WTC11 (cell line): Measurements from ENCODE around the genes GPALPP1 and GTF2F2.

- PRO-cap, result no peak
Observed at GRCh38 chr13:44412284-44412666, 38.7 kb downstream of the SERP2 start.

DNA sequence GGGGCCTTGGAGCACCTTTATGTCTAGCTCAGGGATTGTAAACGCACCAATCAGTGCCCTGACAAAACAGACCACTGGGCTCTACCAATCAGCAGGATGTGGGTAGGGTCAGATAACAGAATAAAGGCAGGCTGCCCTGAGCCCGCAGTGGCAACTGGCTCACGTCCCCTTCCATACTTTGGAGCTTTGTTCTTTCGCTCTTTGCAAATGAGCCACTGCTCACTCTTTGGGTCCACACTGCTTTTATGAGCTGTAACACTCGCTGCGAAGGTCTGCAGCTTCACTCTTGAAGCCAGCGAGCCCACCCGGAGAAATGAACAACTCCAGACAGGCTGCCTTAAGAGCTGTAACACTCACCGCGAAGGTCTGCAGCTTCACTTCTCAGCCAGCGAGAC is 40.6 kb downstream of the SERP2 start:
- PRO-cap, result no peak

GRCh38 chr13:44573639-44574779 is 2.1 kb downstream of the TSC22D1 start:
- PRO-cap, result no peak

DNA sequence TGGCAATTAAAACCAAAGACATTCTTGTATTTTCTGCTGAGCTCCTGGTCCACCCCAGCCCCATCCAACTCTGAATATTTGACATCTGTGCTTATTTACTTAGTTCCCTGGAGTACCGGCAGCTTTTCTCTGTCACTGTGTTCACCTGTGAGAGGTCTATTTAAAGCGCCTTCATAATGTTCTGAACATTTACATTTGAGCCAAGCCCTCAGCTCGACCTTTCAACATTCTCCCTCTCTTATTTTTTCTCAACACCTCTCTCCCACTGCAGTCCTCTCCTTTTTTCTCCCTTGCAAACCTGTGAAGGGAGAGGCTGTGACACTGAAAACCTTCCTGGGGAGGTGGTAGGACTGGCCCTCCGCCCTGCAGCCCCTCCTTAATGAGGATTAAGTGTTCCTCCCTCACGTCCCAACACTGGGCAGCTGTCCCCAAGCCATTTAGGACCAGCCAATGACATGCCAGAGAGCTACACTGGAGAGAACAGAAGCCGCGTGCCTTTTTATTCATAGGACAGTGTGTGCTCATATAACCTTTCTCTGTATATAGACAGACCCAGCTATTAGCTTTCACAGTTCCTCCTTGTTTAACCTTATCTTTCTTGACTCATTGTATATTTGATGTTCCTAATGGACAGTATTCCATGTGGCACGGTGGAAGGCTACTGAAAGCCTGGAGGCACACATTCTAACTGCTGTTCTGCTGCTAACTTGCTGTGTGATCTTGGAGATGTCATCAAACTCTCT is 134.8 kb downstream of the NUFIP1 start:
- PRO-cap, result no peak

DNA sequence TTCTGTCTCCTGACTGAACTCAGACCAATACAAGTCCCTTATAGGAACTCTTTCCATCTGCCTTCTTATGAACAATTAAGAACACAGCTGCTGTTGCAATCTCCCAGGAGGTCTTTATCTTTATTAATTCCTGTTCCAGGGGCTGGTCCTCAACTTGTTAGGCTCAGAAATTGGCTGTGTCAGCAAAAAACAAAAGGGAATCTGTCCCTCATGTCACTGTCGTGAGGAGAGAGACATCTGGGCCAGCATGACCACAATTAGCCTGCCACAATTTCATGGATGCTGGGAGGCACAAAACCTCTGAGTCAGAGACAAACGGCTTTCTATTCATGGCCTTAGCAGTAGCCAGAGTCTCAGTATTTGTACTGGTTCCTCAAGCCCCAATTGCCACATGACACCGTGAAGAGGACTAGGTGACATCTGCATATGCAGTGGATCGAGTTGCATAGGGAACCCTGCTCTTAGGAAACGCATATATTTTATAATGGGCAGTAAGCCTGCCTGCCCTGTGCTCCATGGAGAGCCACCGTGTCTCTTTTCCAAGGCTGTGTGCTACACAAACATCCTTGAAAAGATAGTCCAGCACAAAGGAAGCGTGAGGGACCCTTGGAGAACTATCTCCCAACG is 58.1 kb downstream of the NUFIP1 start:
- PRO-cap, result no peak

- PRO-cap, result bidirectional peak, plus-strand start at chr13:44989248, minus-strand start at chr13:44989154; bidirectional peak, plus-strand start at chr13:44989592, minus-strand start at chr13:44989471; bidirectional peak, plus-strand start at chr13:44989694, minus-strand start at chr13:44989780
Observed at GRCh38 chr13:44989066-44989963, at the start of gene GPALPP1. Gene GPALPP1 (plus strand): TSS chr13:44989538.

DNA sequence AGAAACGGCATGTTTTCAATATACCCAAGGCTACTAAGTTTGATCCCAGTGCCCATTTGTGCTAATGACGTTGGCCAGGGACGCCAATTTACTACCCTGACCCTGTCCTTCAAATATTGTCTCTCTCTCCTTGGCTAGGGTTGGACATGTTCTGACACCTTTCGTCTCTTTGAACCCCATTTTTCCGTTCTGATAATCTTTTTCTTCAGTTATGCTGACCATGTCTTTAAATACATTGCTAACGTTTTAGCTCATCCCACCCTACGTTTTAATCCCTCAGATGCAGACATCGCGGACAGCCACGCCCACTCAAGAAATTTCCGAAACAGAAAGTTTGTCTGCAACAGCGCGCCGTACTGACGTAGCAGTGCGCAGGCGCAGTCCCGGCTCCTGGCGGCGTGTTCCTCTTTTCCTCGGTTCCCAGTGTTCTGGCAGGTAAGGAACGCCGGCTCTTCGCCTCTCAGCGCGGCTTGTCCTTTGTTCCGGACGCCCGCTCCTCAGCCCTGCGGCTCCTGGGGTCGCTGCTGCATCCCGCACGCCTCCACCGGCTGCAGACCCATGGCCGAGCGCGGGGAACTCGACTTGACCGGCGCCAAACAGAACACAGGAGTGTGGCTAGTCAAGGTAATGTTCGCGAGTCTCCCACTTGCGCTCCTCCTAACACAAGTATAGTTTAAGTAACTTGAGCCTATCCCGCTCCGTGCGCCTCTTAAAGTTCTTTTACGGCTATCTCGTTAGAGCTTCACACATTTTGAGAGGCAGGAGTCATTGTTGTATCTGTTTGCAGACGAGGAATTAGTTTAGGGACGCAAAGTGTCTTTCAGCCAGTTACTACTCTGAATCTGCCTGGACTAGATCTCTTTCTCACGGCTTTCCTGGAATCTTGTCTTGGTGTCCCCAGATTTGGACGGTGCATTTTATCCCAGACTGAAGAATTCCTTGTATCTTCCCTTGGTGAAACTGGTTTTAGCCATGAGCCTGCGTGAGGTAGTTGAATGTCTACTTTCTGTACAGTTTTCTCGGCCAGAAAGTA is at the start of gene GTF2F2:
GTF2F2 (plus strand) TSS at position 413 of the 1,033 bp plus-strand sequence.
- PRO-cap, result bidirectional peak, plus-strand start at position 408 of the sequence, minus-strand start at position 297 of the sequence; bidirectional peak, plus-strand start at position 595 of the sequence, minus-strand start at position 613 of the sequence; bidirectional peak, plus-strand start at position 796 of the sequence, minus-strand start at position 684 of the sequence

GRCh38 chr13:45330907-45331968 is 9.7 kb downstream of the TPT1 start:
- PRO-cap, result no peak

- PRO-cap, result no peak
Observed at GRCh38 chr13:45337471-45337765, 3.6 kb downstream of the TPT1 start.

DNA sequence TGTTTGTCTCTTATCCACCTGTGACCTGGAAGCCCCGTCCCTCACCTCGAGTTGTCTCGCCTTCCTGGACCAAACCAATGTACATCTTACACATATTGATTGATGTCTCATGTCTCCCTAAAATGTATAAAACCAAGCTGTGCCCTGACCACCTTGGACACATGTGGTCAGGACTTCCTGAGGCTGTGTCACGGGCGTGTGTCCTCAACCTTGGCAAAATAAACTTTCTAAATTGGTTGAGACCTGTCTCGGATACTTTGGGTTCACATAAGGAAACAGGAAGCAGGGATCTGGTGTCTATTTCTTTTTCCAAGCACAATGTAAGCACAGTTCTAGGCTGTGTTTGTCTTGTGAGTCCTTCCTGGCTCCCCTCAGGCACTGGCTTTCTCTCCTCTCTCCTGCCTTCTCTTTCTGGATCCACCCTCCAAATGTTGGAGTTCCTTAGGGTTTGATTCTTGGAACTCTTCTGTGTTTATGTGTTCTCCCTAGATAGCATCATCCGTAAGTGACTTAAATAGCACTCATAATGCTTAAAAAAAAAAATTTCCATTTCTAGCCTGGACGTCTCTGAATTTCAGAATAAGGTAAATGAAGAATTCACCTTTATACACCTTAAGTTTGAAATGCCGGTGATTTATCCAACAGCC is 27.6 kb upstream of the TPT1 start:
- PRO-cap, result no peak

DNA sequence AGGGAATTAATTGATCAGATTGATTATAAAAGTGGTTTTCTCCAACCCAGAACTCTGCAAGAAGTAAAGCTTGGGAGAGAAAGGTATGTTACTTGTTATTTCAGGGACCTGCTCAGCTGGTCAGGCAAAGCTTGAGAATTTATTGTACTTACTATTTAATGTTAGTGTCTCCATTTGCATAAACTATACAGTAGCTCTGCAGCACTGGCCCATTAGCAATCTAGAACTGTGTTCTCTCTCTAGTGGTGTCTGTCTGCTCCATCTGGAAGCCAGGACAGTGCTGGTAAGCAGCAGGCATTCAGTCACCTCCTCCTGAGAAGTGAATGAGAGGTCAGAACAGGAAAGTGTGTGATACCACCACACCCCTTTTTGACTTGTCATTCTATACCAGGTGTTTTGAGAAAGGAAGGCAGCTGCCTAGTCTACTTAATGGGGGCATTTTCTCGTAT is 3.8 kb downstream of the COG3 start:
- PRO-cap, result no peak

GRCh38 chr13:45521136-45521628 is 56.4 kb downstream of the COG3 start:
- PRO-cap, result no peak

GRCh38 chr13:46121041-46121486 is 16.2 kb upstream of the CPB2 start:
- PRO-cap, result no peak

GRCh38 chr13:46137456-46137992 is 32.7 kb upstream of the CPB2 start:
- PRO-cap, result no peak

- PRO-cap, result no peak
Observed at GRCh38 chr13:46150725-46151425, 31.1 kb downstream of the LCP1 start.

DNA sequence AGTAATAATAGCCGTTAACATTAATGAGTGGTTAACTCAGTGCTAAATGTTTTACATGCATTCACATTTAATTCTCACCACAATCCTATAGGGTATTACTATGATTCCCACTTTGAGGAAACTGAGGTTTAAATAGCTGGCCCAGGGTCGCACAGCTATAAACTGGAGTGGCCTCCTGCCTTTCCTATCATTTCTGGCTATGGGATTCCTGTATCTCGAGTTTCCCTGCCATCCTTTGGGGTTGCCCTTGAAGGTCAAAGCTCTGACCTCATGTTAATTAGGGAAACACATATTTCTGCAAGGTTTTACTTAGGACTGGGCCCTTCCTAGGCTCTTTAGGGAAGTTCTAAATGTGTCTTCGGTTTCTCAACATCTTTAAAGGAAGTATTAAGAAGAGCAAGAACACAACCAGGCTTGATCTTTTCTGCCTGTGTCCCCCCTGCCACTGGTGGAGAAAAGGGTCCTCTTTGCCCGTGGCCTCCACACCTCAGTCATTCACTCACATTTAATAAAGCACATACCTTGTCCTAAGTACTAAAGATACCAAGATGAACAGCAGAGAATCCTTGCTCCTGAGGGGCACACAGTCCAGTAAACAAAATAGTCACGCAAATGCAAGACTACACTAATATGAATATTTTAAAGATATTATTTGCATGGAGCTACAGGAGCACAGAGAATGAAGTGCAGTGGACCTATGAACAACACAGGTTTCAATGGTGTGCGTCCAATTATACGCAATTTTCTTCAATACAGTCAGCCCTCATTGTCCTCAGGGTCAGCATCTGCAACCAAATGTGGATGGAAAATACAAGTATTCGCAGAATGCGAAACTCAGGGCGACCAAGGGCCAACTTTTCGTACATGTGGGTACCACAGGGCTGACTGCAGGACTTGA is 10.6 kb downstream of the LCP1 start:
- PRO-cap, result no peak

DNA sequence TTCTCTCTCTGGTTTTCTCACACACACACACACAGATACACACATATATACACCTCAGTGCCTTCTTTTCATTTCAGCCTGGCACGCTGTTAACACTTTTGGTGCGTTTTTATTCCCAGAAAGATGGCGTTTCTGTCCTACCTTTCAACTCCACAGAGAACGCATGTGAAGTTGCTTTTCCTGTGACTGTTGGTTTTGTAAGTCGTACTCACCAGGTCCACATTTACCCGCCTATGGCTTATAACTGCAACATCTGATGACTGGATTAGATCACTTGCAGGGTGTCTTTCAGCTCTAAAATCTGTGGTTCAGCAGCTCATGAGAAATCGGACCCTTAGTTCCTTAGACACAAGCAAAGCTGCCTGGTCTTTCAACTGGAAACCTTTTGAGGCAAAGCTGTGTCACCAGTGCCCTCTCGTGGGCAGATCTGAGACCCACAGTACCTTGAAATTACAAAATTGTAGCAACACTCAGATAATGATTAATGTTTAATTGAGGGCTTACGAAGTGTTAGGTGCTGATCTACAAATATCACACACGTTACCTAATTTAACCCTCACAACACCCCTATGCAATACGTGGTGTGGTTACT is 65.6 kb downstream of the RUBCNL start:
- PRO-cap, result no peak

DNA sequence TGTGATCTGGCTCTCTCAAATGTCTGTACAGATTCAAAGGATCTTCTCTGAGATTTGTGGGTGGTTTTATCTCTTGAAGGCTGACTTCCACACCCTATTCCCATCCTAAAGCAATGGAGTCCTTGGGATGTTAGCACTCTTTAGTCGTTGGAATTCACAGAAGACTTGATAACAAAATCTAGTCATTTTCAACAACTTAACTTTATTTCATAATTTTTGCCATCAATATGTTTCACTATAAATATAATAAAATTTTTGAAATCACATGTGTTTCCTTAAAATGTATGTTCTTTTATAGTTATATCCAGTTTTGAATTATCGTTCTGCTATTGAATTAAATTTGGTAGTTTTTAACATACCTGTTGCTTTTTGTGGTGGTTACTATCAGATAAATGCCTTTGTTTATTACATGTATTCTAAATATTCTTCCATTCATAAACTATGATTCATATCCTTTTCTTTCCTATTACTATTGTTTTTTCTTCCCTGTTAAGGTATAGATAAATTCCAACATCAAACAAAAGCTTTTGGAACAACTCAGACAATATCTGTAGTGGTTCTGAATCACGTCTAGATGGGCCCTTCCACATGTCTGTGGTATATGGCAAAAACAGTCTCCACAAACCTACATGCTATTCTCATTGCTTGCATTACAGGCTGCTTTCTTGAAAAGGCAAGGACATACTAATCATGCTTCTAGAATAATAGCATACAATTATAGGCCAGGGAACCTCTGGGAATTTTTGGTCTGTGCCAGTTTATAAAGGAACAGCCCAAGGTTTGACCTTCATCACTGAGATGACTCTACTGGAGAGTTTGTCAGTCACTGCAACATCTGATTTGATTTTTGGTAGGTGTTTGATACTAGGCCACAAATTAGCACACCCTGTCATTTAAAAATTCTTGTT is 6.2 kb downstream of the LRCH1 start:
- PRO-cap, result no peak

- PRO-cap, result no peak
Observed at GRCh38 chr13:46726787-46727153, 70.2 kb downstream of the ESD start.

GRCh38 chr13:46794475-46795941 is 2.0 kb downstream of the ESD start:
- PRO-cap, result no peak